Skeletal muscle tissue (tissue), 7 donors: ENCODE measurements around the gene PTGIS.

GRCh38 chr20:48823911-48824621 is 3.7 kb downstream of the PREX1 start:
- PRO-cap, 3 experiments, result peak in 1 of 3 experiments; most common plus-strand start chr20:48824117 (in 1)
- RAMPAGE, long total RNA, result no peak
- RRBS, 2 experiments, result no CpG with 5 or more reads among the region's 8 CpGs

DNA sequence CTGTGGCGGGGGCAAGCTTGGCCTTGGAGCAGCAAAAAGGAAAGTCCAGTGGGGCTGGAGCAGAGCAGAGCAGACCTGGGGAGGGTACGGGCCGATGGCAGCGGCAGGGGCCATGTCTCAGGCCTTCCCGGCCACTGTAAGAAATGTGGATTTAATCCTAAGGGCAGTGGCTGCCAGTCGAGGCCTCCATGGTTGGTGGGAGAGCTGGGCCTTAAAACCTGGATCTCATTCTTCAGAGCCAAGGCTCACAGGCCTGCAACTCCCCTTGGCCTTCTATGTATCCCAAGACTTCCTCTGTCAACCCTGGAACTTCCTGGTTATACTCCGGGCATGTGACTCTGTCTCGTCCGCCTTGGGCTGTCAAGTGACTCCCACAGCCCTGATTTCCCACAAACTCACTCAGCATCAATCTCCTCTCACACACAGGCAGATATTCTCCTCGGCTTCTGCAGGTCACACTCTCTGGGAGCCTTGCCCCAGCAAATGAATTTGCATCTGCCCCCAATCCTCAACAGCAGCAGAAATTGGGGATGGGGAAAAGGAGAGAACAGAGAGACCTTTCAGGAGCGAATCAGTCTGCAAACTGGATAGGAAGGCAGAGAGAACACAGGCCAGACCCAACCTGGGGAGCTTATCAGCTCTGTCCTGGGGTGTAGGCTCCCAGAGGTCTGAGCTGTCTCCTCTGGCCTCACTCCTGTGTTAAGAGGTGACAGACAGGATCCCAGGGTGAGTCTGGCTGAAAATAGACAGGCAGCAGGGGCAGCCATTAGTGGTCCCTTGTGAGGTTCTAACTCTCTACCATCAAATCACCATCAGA is 30.4 kb upstream of the PREX1 start:
- PRO-cap, 3 experiments, result no peak in any of the 3 experiments
- RAMPAGE, long total RNA, result no peak
- RRBS, 2 experiments, result no CpG with 5 or more reads among the region's 11 CpGs

DNA sequence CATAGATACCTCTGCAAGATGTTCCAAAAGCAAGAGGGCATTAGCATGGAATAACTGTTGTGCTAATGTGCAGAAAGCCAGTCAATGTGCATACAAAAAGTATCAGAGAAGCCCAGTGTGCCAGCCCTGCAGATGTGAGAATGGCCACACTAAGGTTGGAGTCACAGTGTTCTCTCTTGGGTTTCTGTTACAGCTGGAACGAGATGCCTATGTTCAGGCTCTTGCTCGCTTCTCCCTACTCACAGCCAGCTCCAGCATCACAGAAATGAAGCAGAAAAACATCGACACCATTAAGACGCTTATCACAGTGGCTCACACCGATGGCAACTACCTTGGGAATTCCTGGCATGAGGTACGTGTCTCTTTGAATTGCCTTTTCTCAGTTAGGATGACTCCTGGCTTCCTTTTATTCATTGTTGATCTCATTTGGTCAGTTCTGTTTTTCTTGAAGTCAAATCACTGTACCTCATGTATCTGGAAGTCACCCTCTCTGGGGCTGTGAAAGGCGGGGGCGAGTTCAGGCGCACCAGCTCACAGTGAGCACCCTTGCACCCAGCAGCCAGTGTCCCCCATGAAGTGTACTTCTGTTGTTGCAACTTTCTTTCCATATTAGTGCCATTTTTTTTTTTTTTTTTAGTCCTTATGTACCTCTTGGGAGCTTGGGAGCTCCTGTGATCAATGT is 55.1 kb upstream of the CSE1L start:
- PRO-cap, 3 experiments, result no peak in any of the 3 experiments
- RAMPAGE, long total RNA, result no peak
- RRBS, 2 experiments, result no CpG with 5 or more reads among the region's 9 CpGs

- PRO-cap, 3 experiments, result no peak in any of the 3 experiments
- RAMPAGE, long total RNA, result no peak
- RRBS, 2 experiments, result no CpG with 5 or more reads among the region's 3 CpGs
Measured at GRCh38 chr20:49009100-49009597, 37.0 kb upstream of the CSE1L start.

DNA sequence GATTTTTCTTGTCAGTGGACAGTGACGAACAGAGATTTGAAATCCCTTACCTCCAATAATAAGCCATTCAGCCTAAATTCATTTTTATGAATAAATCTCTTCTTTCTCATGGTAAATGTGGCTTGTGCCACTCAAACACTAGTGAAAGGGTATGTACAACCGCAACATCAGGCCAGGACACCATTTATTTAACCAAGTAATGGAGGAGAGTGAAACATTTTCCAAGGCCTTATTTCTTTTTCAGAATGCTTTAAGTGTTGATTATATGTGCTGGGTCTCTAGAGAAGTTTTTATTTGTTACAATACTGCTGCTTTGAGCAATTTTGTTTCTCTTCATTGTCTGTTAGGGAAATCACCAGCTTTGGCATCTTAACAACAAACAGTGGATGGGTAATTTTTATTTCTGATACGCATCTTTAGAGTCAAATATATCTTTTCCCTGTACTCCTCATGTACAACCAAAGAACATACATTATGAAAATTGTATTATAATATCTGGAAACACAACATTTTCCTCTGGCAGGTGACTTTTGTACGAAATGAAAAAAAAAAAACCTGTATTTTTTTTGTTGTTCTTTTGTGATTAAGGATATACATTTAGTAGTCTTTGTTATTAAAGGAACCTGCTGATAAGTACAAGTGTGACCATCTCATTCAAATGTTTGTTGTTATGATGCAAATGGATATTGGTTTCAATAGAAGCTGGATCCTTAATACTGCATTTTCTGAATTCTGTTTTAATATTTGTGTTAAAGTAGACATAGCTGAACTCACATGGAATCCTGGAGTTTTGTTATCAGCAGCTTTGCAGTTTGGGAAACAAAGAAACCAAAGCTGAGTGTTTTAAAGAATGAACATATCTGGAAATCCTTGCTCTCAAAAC is 10.4 kb upstream of the CSE1L start:
- PRO-cap, 3 experiments, result no peak in any of the 3 experiments
- RAMPAGE, long total RNA, result no peak
- RRBS, 2 experiments, result no CpG with 5 or more reads among the region's 4 CpGs

- PRO-cap, 3 experiments, result no peak in any of the 3 experiments
- RAMPAGE, long total RNA, result no peak
- RRBS, 2 experiments, result no CpG with 5 or more reads among the region's 5 CpGs
Measured at GRCh38 chr20:49153719-49154102, 34.4 kb downstream of the STAU1 start.

DNA sequence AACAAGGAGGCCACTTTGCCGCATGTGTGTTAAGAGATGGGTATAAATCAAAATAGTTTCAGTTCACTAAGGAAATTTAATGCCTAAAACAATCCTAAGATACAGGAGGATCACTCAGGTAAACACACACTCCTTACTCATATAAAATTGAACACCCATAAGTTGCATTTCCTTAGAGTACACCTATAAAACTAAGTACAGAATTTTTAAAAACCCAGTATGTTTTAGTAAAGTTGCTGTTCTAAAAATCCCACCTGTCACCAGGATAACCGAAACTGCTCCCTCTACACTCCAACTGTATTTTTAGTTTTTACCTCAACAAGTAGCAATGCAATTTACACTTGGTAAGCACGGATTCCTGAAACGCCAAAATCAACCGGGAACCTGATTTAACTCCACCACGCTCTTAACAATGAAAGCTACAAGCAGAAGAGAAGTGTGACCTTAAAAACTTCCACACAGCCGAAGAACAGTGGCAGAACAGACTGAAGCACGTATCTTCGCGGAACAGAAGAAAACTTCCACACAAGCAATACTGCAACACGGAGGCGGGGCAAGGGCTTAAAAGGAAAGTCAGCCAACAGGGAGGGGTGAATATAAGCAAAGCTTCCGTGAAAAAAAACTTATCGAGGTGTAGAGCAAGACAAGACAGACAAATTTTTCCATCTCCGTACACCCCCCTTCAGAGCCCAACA is 1.6 kb downstream of the STAU1 start:
- PRO-cap, 3 experiments, result peak in 3 of 3 experiments; most common plus-strand start position 626 of the sequence (in 3); most common minus-strand start position 487 of the sequence (in 1)
- RAMPAGE, long total RNA, result no peak
- RRBS, 2 experiments, result no CpG with 5 or more reads among the region's 15 CpGs

DNA sequence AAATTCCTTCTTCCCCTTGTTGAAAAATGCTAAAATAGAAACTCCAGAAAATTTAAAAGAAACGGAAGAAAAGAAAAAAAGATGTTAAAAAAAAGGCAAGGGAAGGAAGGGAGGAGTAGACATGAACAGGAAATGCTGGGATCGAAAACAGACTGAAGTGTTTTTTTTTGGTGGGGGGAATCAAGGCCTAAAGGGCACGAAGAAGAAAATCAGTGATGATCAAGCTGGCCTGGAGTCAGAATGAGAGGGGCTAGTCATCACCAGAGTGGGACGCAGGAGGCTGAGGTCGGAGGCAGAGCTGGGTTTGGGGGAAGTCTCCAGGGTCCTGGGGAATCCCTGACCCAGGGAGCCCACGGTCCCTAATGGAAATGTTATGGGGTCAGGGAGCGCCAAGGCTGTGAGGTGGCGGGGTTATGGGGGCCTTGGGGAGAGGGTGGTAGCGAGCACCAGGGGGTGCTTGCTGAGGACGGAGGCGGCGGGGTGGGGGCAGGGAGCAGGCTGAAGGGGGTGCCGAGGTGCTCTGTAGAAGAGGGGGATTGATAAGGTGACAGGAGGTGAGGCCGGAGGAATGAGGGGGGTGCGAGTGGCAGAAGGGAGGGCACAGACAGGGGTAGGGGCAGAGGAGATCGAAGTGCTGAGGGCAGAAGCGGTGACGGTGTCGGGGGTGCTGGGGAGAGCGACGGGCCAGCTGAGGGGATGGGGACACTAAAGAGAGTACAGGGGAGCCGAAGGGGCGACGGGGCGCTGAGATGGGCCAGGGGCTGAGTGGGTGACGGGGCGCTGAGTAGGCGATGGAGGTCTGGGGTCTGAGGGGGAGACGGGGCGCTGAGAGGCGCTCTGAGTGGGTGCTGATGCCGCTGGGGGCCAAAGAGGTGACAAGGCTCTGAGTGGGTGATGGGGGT is 671 bp downstream of the ZNFX1 start:
- PRO-cap, 3 experiments, result peak in 1 of 3 experiments; most common plus-strand start position 260 of the sequence (in 1)
- RAMPAGE, long total RNA, result no peak
- RRBS, 2 experiments, result no CpG with 5 or more reads among the region's 32 CpGs

DNA sequence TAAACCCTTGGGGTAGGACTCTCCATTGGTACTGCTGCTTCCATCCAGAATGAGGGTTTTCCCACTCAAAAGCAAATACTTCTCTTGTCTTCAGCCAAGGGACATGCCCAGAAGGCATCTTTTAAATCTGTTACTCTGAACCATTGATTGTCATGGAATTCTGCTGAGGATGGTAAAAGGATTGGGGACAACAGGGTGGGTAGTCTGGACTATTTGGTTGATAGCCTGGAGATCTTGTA is 6.2 kb upstream of the ZNFX1 start:
- PRO-cap, 3 experiments, result no peak in any of the 3 experiments
- RAMPAGE, long total RNA, result no peak

- PRO-cap, 3 experiments, result no peak in any of the 3 experiments
- RAMPAGE, long total RNA, result no peak
- RRBS, 2 experiments, result no CpG with 5 or more reads among the region's 4 CpGs
Measured at GRCh38 chr20:49287053-49288007, 9.5 kb upstream of the ZNFX1 start.

GRCh38 chr20:49289939-49290383 is 12.1 kb upstream of the ZNFX1 start:
- PRO-cap, 3 experiments, result no peak in any of the 3 experiments
- RAMPAGE, long total RNA, result no peak
- RRBS, 2 experiments, result no CpG with 5 or more reads among the region's 7 CpGs

GRCh38 chr20:49414956-49416007 is 67.2 kb downstream of the KCNB1 start:
- PRO-cap, 3 experiments, result no peak in any of the 3 experiments
- RAMPAGE, long total RNA, result no peak
- RRBS, 2 experiments, result no CpG with 5 or more reads among the region's 15 CpGs

DNA sequence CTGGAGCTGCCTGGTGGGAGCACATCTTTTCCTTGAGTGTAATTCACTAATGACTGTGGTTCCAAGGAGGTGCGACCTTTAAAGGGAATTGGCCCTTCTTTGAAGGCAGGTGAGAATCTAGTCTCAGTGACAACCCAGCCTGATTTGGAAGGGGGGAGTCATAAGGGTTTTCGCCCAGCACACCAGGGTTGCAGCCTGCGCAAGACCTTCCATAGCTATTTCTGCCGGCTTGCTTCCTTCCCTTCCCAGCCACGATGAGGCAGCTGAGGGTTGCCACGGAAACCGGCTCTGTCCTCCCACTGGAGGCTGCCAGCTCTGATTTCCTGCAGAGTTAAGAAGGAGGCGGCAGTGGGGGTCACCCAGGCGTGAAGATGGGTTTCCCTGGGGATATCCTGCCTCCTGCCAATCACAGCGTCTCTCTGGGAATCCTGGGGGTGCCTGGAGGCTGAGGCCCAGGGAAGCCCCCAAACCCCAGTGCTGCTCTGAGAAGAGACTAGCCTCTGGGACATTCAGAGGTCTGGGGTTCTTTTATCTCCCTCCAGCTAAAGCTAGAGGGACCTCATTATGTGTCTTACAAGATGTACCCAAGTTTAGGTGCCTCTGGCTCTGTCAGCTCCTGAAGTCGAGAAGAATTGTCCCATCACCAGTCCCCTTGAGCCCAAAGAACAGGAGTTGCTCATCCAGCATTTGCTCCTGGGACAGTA is 23.1 kb upstream of the KCNB1 start:
- PRO-cap, 3 experiments, result no peak in any of the 3 experiments
- RAMPAGE, long total RNA, result no peak
- RRBS, 2 experiments, result 16 to 22% methylated on average over 4 of the region's 11 CpGs

DNA sequence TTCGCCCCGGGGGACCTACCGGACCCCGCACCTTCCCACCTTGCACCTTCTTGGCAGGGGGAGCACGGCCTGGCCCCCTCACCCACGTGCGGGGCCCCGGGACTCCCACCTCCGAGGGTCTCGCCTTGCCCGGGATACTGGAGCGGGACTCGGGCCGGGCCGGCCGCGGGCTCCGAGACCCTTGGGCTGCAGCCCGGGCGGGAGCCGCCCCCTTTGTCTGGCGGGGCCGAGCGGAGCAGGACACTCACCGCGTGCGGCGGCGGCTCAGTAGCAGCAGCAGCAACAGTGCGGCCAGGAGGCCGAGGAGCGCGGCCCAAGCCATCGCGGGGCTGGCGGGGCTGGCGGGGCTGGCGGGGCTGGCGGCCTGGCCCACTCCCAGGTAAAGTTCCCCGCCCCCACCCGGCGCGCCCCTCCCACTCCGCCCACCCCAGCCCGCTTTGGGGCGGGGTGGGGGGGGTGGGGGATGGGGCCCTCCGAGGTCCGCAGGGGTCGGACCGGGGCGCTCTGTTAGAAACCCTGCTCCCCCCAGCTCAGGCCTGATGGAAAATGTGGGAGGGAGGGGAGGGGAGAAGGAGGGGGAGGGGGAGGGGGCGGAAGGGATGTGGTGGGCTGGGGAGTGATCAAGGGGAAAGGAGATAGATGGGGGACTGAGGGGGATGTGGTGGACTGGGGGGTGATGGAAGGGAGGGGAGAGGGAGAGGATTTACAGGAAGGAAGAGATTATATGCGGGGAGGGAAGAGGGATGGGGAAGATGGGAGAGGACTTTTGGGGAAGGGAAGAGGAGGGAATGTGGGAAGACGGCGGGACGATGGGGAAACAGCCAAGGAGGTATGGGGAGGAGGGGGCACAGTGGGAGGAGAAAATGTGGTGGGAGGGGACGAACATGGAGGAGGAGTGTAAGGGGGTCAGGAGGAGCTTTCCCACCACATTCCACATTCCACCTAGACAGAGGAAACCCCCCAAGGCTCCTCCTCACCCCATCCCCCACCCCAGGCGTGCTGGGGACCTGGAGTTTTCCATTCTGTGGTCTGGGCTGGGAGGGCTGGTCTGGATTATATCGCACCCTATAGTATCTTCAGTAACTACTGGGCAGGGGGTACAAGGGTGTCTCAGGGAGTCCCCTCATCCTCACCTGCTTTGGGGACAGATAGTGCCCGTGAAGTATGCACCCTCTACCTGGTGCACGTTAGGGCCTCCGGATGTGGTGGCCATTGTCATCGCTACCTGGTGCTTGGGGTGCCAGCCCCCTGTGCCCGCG is at the start of gene PTGIS:
Gene PTGIS (minus strand): TSS at position 343 of the 1,259 bp plus-strand sequence.
- PRO-cap, 3 experiments, result peak in 2 of 3 experiments; most common plus-strand start position 288 of the sequence (in 2); most common minus-strand start position 269 of the sequence (in 1)
- RAMPAGE, long total RNA, result no peak
- RRBS, 2 experiments, result 5 to 6% methylated on average over 6 to 8 of the region's 65 CpGs

DNA sequence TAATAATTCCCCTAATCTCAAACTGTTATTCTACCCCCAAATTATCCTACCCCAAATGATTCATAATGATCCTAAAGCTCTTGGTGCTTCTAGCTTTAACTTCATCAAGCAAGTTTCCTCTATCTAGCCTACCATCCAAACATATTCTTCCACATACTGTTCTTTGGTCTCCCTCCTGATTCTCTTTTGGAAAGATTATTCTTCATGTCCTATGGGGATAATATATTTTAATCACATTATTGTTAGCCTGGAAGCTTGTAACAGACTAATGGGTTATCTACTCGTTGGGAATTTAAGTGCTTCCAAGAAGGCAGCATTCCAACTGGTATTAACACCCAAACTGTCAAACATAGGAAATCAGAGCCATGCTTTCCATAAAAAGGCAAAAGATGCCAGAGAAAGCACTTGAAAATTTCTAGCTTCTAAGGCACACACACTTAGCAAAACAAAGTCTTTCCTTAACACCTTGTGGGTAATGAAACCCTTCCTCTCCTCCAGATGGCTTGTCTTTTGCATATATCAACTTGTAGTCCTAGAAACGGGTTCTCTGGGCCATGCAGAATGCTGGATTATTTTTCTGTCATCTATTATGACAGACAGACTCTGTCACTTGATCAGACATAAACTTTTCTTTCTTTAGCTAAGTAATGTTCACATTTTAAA is 41.6 kb downstream of the B4GALT5 start:
- PRO-cap, 3 experiments, result no peak in any of the 3 experiments
- RAMPAGE, long total RNA, result no peak
- RRBS, 2 experiments, result no CpG with 5 or more reads among the region's 2 CpGs

DNA sequence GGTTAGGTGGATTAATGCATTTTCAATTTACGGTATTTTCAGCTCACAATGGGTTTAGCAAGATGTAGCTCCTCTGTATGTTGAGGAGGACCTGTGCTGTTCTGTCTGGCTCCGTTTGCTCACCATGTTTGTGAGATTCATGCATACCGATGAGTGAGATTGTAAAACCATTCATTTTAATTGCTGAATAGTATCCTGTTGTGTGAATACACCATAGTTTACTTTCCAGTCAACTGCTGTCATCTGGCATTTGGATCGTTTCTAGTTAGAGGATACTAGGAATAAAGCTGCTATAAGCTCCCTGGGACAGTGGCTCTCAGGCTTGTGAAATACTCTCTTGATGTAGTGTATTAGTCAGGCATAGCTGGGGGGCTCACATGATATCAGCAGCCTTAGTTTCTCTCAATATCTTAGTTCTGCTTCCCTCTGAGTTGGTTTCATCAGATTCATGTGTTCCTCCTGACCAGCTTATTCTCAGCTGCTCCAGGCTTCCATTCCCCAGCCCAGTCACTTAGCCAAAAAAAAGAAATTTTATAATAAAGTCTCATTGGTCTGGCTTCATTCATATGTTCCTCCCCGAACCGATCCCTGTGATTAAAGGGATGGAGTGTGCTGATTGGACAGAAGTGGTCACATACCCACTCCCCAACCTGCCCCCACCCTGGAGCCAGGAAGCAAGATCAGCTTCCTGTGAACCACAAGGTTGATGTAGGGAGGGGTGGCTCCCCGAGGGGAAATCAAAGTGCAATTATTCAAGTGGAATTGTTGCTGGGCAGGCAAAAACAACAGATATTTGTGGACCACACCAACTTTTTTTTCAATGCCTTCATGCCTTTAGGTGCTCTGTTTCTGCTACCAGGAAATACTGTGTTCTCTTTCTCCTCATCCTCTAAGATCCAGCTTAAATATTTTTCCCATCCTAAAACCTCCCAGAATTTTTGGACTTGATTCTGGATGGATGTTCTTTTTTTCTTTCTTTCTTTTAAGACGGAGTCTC is 11.0 kb upstream of the B4GALT5 start:
- PRO-cap, 3 experiments, result peak in 1 of 3 experiments; most common minus-strand start position 596 of the sequence (in 1)
- RAMPAGE, long total RNA, result no peak
- RRBS, 2 experiments, result no CpG with 5 or more reads among the region's 8 CpGs

DNA sequence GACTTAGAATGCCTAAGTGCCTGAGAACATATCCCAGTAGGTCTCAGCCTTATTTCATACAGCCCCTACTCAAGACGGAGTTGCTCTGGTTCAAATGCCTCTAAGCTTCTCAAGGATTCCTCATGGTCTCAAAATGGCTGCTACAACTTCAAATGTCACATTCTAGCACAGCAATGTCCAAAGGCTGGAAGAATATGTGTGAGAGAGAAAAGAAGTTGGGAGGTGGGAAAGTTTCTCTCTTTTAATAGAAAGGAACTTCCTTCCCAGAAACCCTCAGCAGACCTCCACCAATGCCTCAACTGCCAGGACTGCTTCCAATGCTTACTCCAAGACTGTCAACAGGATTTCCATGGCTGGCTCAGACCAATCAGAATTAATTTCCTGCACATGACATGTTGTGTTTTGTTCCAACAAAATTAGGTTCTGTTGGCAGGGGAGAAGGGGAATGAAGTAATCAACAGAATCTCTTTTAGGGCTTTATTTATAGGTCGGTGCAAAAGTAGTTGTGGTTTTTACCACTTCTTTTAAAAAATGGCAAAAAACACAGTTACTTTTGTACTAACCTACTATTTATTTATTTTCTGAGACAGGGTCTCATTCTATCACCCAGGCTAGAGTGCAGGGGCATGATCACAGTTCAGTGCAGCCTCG is 46.4 kb upstream of the SLC9A8 start:
- PRO-cap, 3 experiments, result no peak in any of the 3 experiments
- RAMPAGE, long total RNA, result no peak
- RRBS, 2 experiments, result no CpG with 5 or more reads among the region's 3 CpGs

GRCh38 chr20:49785614-49786246 is 26.9 kb upstream of the SLC9A8 start:
- PRO-cap, 3 experiments, result no peak in any of the 3 experiments
- RAMPAGE, long total RNA, result no peak
- RRBS, 2 experiments, result no CpG with 5 or more reads among the region's 11 CpGs

DNA sequence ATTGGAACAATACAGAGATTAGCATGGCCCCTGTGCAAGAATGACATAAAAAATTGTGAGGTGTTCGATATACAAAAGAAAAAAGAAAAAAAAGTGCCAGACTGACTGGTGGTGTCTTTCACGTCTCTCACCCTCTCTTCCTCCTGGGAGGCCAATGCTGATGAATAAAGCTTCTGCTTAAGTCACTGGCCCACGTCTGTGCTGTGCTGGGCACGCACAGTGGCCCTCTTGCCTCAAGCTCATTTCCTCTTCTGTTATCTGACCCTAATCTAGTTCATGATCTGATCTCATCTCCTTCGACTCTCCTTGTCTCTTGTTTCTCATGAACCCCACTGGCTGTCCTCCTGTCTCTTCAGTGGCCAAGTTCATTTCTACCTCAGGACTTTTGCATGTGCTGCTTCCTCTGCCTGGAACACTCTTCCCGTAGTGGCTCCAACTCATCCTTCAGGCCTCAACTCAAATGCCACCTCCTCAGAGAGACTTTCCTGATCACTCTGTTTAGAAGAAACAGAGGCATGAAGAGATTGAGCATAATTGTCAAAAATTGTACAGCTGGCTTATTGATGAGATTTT is 17.7 kb upstream of the SLC9A8 start:
- PRO-cap, 3 experiments, result peak in 1 of 3 experiments; most common minus-strand start position 166 of the sequence (in 1)
- RAMPAGE, long total RNA, result no peak
- RRBS, 2 experiments, result no CpG with 5 or more reads among the region's 6 CpGs

GRCh38 chr20:49886407-49887123 is 28.8 kb downstream of the SPATA2 start:
- PRO-cap, 3 experiments, result no peak in any of the 3 experiments
- RAMPAGE, long total RNA, result no peak
- RRBS, 2 experiments, result no CpG with 5 or more reads among the region's 29 CpGs